Ileum (tissue), 1 donor: ENCODE measurements around a stretch of chr21.

DNA sequence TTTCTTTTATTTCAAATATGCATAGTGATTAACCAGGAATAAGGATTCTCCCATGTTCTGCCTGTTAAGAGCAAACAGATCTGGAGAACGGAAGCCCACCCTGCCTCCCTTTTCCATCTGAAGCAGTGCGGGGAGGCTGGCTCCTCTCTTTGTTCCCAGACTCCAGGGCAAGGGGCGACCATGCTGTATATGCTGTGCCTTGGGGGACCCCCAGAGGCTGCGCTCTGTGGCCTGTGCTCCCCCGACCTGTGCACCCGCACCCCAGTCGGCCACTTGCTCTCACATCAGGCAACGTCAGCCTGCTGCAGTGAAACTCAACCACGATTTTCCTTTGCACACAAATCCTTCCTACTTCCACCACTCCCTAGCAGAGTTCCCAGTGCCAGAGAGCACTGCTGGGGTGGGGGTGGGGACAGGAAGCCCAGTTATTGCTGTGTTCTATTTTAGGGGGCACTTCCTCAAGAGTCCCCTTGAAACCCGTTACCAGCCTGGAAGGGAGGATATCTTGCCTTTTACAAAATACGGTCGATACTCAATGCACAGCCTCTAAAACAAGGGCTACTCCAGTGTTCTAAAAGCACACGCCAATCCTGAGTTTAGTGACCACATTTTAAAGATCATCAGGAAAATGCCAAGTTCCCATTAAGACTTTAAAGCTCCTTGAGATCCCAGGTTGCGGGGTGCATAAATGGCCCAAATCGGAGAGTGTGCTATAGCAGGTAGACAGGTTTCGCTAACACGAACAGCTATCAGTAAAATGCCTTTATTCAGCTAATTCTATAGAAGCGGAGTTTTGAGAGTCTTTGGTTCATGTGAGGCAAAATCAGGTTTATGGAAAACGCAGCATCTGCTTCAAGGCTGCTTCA, 52.6 kb downstream of the SIM2 start:
- PRO-cap = no peak

- PRO-cap = no peak
Measured at GRCh38 chr21:36788096-36788866, 89.4 kb downstream of the SIM2 start.

- PRO-cap = unidirectional peak, plus-strand start at chr21:36860425
Measured at GRCh38 chr21:36859943-36860521, 106.4 kb downstream of the HLCS start.

DNA sequence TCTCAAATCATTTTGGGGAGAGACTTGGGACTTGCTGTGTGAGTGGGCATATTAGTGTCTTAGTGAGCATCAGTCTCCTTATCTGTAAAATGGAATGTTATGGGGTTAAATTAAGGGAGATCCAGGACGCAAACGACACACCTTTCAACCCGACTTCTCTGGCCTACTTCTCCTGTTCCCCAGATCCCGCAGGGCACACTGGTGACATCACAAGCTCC, 1.2 kb downstream of the PIGP start:
- PRO-cap = bidirectional peak, plus-strand start outside the sequence, minus-strand start at position 157 of the sequence

DNA sequence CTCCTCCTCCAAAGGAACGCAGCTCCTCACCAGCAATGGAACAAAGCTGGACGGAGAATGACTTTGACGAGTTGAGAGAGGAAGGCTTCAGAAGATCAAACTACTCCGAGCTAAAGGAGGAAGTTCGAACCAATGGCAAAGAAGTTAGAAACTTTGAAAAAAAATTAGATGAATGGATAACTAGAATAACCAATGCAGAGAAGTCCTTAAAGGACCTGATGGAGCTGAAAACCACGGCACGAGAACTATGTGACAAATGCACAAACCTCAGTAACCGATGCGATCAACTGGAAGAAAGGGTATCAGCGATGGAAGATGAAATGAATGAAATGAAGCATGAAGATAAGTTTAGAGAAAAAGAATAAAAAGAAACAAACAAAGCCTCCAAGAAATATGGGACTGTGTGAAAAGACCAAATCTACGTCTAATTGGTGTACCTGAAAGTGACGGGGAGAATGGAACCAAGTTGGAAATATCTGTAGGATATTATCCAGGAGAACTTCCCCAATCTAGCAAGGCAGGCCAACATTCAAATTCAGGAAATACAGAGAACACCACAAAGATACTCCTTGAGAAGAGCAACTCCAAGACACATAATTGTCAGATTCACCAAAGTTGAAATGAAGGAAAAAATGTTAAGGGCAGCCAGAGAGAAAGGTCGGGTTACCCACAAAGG, 37.2 kb downstream of the TTC3 start:
- PRO-cap = no peak

DNA sequence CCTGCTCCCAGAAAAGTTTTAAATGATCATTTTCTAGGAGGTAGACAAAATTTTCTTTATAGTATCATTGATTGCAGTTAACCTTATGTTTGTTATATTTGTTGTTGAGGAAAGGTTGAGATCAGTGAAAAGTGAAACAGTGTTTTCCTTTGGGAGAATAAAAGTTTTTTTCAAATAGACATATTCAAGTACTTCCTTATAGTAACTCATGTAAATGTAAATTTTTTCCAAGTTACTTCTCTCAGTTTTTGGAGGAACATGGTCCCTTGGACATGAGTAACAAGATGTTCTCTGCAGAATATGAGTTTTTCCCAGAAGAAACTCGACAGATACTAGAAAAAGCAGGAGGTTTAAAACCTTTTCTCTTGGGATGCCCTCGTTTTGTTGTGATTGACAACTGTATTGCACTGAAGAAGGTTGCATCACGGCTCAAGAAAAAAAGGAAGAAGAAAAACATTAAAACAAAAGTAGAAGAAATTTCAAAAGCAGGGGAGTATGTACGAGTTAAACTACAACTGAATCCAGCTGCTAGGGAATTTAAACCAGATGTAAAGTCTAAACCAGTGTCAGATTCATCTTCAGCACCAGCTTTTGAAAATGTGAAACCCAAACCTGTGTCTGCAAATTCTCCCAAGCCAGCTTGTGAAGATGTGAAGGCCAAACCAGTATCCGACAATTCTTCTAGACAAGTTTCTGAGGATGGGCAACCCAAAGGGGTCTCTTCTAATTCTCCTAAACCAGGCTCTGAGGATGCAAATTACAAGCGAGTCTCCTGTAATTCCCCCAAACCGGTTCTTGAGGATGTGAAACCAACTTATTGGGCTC, 92.5 kb downstream of the TTC3 start:
- PRO-cap = no peak

DNA sequence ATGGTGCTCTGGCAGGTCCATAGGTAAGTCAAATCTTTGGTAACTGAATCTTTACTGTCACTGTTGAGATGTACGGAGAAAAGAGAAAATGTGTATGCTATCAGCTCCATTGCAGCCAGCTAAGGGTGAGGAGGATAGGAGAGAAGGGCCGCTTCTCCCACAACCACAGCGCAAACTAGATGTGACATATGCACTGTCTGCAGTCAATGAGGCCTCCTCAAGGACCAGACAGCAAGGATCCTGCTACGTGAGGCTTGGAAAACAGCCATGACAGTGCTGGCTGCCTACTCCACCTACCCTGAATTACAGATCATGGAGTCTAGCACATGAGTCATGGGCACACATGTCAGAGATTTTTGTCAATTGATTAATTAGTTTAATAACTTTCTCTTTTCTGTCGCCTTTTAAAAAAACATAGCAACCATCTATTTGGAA, 3.4 kb downstream of the VPS26C start:
- PRO-cap = no peak

- PRO-cap = no peak
Measured at GRCh38 chr21:37282601-37282917, 15.4 kb upstream of the VPS26C start.

DNA sequence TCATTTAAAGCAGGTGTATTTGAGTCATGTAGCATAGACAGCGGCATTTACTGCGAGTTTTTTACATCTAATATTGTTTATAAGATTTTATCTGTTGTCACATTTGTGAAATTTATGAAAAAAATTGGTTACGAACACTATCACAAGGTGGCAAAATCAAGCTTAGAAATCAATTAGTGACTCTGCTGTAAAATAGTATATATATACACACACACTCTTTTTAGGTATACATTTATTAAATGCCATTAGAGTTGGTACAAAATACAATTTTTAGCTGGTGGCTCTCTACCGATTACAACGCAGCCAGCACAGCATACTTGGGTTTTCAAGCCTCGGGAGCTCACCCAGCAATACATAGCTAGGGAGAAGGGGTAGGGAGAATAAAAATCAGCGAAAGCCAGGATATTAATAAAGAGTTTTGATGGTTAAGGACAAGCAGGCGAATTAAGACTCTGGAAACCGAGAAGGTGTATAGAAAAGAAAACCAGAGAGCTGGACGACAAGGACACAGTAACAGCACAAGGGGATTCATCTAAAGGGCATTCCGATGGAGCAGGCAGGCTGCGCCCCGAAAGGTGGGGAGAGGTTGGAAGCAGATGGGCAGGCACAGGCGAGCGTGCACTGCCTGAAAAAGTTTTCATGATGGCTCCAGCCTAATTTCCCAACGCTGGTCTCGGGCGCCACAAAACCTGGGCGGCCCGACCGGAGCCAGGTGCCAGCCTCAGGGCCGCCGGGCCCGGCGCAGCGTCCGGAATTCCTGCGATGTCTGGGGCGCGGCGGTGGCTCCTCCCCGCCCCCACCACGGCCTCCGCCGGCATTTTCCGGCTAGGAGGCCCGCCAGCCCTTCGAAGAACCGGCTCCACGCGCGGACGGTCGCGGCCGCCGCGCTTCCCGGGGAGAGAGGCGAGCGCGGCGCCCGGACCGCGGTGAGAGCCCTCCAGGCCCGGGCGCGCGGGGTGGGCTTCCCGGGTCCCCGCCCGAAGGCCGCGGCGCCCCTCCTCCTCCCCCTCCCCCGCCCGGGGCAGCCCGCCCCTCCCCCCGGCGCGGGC, 989 bp upstream of the DYRK1A start:
- PRO-cap = unidirectional peak, plus-strand start at position 487 of the sequence; bidirectional peak, plus-strand start outside the sequence, minus-strand start at position 768 of the sequence

GRCh38 chr21:37373470-37374001, 7.0 kb downstream of the DYRK1A start:
- PRO-cap = no peak

GRCh38 chr21:37435655-37436503, 69.3 kb downstream of the DYRK1A start:
- PRO-cap = no peak

GRCh38 chr21:37444839-37445713, 78.5 kb downstream of the DYRK1A start:
- PRO-cap = no peak

GRCh38 chr21:37470741-37471547, 104.4 kb downstream of the DYRK1A start:
- PRO-cap = no peak

DNA sequence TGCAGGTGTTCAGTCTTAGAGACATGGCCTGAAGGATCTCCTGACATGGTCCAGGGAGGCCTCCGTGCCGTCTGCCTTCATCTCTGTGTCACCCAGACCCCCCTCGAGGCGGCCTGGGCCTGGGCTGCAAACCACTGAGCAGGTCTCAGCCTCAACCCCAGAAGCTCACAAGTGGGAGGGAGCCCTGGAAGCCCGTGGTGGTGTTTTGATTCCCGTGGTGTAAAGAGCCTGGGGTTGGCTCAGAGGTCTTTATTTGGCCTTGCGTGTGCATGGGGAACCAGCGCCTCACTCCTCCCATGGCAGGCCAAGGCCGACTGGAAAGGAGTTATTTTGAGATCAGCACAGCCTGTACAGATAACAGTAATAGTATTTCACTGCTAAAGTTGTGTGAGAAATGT, 186.4 kb downstream of the DYRK1A start:
- PRO-cap = no peak

- PRO-cap = no peak
Measured at GRCh38 chr21:37567128-37567831, 200.7 kb downstream of the DYRK1A start.

GRCh38 chr21:37590331-37590689, 223.7 kb downstream of the DYRK1A start:
- PRO-cap = no peak

DNA sequence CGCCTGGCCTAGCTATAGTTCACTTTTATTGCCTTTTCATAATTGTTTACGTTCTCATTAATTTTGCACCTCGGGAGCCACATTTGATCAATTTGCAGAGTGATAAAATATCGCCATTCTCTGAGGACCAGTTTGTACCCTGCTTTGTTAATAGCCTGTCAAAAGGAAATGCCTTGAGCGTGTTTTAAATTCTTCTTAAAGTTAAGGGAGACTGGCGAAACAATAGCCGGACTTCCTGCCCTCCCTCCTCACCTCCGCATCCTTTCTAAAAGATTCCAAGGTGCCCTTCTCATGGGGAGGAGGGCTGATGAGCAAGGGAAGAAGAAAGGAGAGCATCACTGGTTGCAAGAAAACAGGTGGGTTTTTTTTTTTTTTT, 271.6 kb downstream of the KCNJ6 start:
- PRO-cap = no peak

DNA sequence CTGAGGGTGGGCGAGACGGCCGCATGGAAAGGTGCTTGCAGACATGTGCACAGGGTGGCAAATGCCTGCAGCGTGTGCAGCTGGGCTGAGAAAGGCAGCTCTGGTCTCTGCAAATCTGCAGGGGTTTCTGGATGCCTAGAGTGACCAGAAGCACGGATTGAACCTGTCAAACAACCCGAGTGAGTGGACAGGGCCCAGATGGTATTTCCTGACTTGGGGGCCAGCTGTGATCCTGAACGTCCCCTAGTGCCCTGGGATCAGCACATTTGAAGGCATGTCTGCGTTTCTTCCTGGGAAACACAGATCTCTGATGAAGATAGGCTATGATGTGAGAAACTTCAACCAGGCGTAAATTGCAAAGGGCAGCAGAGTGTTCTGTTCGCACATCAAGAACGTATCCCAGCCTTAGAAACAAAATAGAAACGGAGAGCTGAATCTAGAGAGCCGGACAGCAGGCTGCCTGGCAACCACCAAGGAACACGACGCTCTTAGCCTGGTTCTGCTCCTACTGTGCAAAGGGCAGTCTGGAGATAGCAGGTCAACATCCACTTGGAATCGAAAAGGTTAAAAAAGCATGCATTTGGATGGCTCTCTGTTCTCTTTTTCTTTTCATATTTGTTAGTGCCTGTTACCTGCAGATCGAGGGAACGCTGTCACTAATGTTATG, 163.0 kb downstream of the KCNJ6 start:
- PRO-cap = no peak

DNA sequence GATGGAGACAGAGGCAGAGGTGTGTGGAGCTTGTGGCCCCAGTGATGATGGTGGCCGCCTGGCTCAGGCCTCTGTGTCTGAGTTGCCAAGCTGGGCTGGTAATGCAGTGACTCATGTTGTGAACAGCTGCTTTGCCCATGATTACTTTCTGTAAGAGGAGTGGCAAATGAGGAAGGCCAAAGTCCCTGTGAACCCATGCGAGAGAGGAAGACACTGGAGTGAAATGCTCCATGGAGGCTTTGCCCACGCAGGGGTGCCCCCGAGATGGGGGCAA, 86.8 kb downstream of the KCNJ6 start:
- PRO-cap = no peak

DNA sequence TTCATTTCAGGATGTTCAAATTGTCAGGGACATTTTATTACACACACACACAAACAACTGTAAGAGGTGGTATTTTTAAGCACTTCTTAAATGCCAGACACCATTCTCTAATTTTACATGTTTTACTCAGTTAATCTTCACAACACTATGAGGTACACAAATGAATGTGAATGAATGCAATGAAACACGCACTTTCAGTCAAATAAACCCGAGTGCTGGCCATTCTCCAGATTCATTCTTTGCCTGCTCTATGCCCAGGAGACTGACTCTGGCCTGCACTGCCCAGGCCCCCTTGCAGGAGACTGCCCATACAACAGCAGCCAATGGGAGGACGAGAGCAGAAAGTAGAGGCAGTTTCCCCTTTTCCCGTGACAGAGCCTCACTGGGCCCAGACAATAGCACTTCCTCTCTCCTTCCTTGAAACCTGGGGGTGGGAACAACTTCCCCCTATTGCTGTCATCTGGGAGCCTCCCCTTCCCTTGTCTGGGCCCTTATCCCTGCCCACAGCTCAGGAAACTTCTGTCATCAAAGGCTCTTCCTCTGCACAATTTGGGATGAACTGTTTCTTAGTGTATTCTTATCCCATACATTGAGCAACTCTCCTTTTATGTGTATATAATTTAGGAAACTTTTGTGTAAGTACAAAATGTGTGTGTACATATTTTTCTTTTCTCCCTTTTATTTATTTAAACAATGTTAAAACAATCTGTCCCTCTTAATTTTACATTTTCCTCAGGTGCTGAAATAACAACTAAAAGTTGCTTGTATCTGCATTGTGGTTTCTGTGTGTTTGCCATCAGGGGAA, 60.8 kb upstream of the KCNJ15 start:
- PRO-cap = no peak